ENCODE measurements around the genes OR2T11 and OR2T35.

DNA sequence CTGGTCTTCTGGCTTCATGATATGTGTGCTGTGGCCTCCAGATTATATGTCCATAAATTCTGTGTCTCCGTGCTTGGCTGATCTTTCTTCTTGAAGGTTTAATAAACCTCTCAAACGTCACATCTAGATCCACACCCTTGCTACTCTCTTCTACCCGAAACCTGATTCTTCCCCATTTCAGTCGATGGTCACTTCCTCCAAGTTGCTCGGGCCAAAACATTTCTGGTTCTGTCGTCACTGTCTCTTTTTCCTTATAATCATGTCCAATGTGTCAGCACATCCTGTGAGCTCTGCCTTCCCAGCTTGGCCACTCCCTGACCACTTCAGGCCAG is 12.1 kb downstream of the OR2B11 start:
- PRO-cap: no peak

- PRO-cap: no peak
These were observed 891 bp downstream of the OR2B11 start for GRCh38 chr1:247456891-247457535.

DNA sequence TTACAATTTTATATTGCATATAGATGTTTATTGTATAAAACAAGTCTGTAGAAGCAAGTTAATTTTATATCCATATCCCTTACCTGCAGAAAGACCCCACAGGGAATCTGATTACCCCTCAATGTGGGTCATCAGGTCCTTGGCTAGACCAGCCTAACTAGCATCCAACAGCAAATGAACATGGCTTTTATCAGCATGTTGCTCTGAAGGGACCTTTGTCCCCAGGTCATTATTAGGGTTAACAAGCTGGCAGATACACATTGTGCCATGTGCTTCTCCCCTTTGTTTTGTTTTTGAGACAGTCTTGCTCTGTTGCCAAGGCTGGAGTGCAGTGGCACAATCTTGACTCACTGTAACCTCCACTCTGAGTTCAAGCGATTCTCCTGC is at the start of gene OR2T11:
OR2T11 (minus strand) TSS at position 137 of the 387 bp plus-strand sequence.
- PRO-cap: no peak

DNA sequence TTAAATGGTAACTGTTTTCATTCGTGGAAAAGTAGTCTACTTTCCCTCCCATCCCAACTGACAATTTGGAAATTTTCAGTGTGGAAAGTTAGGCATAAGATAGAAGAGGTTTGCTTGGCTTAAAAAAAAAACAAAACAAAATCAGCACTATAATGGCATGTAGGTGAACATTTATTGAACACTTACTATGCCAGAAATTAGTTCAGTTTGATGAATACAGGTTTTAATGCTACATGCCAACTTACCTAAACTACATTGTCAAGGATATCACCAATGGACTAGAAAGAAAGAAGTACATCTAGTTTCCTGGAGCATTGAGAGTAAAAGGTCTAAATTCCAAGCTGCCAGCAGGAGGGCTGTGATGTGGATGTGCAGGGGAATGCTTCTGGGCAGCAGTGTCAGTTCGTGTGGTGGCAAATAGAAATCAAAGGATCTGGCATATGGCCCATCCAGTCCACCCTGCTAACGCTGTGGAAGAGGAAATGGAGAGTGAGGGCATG is at the start of gene OR2T35:
OR2T35 (minus strand) TSS at position 277 of the 500 bp plus-strand sequence.
- PRO-cap: no peak

DNA sequence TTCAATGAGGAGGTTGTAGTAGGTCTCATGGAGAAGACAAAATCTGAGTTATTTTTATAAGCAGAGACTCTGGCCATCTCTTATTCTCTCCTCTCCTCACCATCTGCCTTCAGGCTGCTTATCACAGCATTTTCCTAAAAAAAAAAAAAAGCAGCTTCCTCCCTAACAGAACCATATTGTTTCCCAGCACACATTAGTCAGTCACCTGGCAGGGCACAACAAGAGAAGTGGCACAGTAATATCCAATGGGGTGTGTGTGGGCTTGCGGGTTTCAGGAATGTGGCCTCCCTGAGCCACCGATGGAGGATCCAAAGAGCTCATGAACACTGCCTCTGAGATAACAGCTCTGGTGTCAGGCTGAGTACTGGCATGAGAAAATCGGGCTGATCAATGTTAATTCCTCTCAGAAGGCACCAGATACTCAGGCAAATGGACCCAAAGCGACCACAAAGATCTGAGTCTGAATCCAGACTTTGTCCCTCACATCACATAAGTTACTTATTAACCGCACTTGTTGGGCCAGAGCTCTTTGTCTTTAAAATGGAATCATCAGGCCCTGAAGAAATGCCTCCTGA is 2.2 kb upstream of the LYPD8 start:
- PRO-cap: no peak

DNA sequence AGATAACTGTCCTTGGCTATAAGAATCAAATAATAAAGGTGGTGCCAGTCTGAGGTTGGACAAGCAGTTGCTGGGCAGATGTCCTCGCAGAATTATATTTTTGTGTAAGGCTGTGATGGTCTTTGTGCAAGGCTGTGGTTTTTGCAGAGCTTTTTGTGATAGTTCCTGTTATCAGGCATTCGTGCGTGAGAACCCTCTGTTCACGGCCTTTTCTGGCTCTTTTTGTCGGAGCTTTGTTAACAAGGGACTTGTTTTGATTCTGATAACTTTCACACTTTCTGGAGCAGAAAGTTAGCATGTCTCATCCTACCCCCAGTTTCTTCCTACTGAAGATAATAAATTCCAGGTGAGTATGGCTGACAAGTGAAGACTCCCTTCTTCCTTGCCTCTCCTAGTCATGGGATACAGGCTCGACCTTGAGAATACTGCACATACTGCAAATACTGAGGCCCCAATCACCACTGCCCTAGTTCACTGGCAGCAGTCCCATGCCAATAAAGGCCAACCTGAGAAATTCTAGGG is 33.3 kb downstream of the SH3BP5L start:
- PRO-cap: no peak

- PRO-cap: bidirectional peak, plus-strand start at chr1:248838247, minus-strand start at chr1:248838012
These were observed 257 bp upstream of the ZNF672 start for GRCh38 chr1:248837804-248838129.